ENCODE measurements around the genes TUBGCP4, CKMT1A, ELL3 and MFAP1.

GRCh38 chr15:41554808-41555007, 4.3 kb upstream of the TYRO3 start:
- PRO-cap, 2 experiments: no peak in any of the 2 experiments

DNA sequence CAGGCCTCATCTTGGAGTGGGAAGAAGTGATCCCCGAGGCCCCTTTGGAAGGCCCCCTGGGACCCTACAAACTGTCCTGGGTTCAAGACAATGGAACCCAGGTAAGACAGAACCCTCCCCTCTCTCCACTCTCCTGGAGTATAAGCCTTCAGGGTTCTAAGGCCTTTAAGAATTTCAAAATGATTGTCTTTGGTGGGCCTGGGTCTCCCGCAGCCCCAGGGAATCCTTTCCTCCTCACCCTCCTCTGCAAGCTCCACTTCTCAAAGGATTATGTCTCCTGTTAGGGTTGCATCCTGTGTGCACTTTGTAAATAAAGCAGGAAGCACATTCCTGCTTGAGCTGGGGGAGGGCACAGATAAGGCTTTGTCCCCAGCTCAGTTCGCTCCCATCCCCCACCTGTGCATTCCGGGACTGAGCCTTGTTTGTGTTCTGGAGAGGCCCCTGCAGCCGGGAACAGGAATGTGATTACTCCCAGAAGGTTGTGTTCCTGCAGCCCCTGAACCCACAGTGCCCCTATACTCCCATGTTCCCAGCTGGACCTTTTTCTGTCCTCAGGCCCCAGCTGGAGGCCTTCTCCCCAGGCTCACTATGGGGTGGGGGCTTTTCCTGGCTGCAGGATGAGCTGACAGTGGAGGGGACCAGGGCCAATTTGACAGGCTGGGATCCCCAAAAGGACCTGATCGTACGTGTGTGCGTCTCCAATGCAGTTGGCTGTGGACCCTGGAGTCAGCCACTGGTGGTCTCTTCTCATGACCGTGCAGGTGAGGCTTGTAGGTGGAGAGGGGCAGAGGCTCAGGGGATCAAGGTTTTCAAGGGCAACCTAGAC, 9.5 kb downstream of the TYRO3 start:
- PRO-cap, 2 experiments: no peak in any of the 2 experiments

- PRO-cap, 2 experiments: no peak in any of the 2 experiments
Measured at GRCh38 chr15:41920997-41921628, 27.3 kb upstream of the SPTBN5 start.

- PRO-cap, 2 experiments: no peak in any of the 2 experiments
Measured at GRCh38 chr15:41965794-41966866, 6.2 kb downstream of the EHD4 start.

GRCh38 chr15:41971069-41971915, 1.1 kb downstream of the EHD4 start:
- PRO-cap, 2 experiments: peak in 2 of 2 experiments; most common plus-strand start chr15:41971678 (in 2)

DNA sequence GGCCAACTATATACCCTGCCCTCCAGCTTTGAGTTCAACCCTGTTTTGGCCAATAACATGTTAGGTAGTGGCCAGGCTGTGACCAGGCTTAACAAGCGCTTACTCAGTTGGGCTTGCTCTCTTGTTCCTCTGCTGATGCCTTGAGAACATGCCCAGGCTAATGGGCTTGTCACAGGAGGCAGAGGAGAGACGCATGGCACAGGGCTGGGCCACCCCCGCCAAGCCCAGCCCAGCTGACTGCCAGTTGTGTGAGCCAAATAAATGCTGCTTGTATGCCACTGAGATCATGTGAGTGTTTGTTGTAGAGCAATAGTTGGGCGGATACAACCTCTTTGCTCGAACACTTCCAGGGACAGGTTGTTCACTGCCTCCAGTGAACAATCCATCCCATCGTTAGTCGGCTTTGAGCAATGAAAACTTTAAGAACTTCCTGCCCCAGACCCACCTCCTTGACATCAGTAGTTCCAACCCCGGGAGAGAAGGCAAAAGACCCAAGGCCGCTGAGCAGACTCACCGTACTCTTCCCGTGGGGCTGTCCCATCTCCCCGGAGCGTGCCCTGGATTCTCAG, 4.2 kb downstream of the PLA2G4F start:
- PRO-cap, 2 experiments: no peak in any of the 2 experiments

- PRO-cap, 2 experiments: no peak in any of the 2 experiments
Measured at GRCh38 chr15:42211045-42212065, 3.3 kb upstream of the VPS39 start.

GRCh38 chr15:42302336-42302991, 29.2 kb upstream of the TMEM87A start:
- PRO-cap, 2 experiments: no peak in any of the 2 experiments

- PRO-cap, 2 experiments: no peak in any of the 2 experiments
Measured at GRCh38 chr15:42401987-42403141, 43.1 kb downstream of the CAPN3 start.

DNA sequence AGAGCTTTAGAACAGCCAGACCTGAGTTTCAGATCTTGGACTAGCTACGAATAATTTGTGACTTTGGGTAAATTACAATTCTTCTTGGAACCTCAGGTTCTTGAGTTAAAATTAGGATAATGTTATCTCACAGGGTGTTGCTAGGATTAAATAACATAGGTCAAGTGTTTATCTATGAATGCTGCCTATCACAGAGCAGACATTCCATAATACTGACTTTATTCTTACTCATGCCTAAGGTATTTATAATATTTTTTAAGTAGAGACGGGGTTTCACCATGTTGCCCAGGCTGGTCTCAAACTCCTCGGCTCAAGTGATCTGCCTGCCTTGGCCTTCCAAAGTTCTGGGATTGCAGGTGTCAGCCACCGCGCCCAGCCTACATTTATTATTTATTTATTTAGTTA, 565 bp upstream of the ZNF106 start:
- PRO-cap, 2 experiments: no peak in any of the 2 experiments

GRCh38 chr15:42622250-42622785, 46.9 kb downstream of the STARD9 start:
- PRO-cap, 2 experiments: no peak in any of the 2 experiments

DNA sequence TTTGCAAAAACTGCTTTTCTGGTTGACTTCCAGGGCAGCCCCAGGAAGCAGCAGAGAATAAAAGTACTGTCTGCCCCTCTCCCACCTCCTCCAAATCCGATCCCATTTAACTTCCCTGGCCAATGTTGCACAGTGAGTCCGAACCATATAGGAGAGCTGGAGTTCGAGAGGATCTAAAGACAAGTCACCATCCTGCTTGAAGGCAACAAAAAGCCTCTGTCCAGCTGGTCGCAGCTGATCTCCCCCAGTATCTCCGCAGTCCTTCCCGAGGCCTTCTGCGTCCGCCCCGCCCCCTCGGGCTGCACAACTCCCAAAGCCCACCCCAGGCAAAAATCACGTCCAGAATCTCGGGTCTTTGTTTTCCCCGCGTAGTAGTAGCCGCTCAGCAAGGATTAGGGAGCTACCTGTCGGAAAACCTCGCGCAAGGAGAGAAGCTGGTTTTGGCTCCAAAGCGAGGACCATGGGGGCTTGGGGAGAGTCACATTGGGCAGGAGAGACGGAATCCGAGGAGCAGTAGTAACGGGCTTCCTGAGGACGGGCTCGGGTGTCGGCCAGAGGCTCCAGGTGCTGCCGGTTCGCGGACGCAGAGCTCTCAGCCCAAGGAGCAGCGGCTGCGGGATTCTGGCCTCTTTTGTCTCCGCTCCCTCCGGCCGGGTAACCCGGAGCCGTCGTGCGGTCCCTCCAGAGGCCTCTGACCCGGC, 539 bp downstream of the ZSCAN29 start:
- PRO-cap, 2 experiments: no peak in any of the 2 experiments

DNA sequence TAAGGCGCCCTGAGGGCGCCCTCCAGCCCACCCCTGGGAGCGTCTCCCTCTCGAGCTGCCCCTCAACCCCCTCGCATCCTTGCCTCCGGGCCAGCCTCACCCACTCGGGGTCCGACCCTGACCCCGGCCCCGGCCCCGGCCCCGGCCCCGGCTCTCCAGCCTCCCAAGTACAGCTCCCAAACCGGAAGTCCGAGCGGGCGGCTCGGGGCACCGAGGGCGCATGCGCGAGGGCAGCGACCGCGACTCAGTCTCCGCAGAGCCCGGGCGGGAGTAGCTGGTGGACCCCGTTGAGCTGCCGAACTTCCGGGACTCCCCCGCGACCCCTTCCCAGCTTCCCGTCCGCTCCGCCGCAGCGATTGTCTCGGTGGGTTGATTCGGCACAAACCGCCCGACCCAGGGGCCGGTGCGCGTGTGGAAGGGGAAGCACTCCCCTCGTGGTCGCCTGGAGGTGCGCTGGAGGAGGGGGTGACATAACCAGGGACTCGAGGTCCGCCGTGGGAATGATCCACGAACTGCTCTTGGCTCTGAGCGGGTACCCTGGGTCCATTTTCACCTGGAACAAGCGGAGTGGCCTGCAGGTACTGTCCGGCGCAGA, at the start of gene TUBGCP4:
Gene TUBGCP4, plus strand, starts transcription at position 247 of the 595 bp plus-strand sequence.
- PRO-cap, 2 experiments: peak in 2 of 2 experiments; most common plus-strand start position 247 of the sequence (in 2); most common minus-strand start position 169 of the sequence (in 1)

- PRO-cap, 2 experiments: no peak in any of the 2 experiments
Measured at GRCh38 chr15:43521824-43522846, 4.7 kb downstream of the MAP1A start.

DNA sequence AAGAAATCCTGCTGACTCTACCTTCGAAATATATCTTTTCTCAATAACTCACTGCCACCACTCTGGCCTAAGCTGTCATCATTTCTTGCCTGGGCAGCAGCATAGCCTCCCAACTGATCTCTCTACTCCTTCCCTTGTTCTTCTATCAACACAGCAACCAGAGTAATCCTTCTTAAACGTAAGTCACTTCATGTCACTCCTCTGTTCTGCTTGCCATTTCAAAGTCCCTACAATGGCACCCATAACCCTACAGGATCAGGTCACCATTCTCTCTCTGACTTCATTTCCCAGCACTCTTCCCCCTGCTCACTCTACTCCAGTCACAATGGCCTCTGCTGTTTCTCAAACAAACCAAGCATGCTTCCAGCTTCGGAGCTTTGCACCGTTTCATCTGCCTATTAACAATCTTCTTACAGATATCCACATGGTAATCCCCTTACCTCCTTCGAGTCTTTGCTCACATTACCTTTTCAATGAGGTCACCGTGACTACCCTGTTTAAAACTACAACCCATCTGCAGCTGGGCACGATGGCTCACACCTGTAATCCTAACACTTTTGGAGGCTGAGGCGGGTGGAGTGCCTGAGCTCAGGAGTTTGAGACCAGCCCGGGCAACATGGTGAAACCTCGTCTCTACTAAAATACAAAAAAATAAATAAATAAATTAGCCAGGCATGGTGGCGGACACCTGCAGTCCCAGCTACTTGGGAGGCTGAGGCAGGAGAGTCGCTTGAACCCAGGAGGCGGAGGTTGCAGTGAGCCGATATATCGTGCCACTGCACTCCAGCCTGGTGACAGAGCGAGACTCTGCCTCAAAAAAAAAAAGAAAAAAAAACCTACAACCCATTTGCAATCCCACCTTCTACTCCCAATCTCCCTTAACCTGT, 14.8 kb upstream of the STRC start:
- PRO-cap, 2 experiments: no peak in any of the 2 experiments

DNA sequence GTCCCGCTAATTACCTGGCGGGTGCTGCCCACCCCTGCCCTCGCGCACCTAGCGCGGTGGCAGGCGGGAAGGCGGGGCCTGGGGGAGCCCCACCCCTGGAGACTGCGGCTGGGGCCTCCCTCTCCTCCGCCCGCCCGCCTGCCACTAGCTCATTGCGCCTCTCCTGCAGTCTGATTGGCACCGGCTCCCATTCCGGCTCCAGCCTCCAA, at the start of gene CKMT1A:
Gene CKMT1A, plus strand, starts transcription at position 152 of the 209 bp plus-strand sequence.
- PRO-cap, 2 experiments: no peak in any of the 2 experiments

- PRO-cap, 2 experiments: no peak in any of the 2 experiments
Measured at GRCh38 chr15:43773867-43775131, 2.5 kb downstream of the ELL3 start.

GRCh38 chr15:43776788-43777914, at the start of gene ELL3:
Gene ELL3, minus strand, starts transcription at chr15:43776966.
- PRO-cap, 2 experiments: peak in 2 of 2 experiments; most common plus-strand start chr15:43777176 (in 2); most common minus-strand start chr15:43776966 (in 2)

GRCh38 chr15:43814290-43814807, 10.1 kb downstream of the MFAP1 start:
- PRO-cap, 2 experiments: no peak in any of the 2 experiments

DNA sequence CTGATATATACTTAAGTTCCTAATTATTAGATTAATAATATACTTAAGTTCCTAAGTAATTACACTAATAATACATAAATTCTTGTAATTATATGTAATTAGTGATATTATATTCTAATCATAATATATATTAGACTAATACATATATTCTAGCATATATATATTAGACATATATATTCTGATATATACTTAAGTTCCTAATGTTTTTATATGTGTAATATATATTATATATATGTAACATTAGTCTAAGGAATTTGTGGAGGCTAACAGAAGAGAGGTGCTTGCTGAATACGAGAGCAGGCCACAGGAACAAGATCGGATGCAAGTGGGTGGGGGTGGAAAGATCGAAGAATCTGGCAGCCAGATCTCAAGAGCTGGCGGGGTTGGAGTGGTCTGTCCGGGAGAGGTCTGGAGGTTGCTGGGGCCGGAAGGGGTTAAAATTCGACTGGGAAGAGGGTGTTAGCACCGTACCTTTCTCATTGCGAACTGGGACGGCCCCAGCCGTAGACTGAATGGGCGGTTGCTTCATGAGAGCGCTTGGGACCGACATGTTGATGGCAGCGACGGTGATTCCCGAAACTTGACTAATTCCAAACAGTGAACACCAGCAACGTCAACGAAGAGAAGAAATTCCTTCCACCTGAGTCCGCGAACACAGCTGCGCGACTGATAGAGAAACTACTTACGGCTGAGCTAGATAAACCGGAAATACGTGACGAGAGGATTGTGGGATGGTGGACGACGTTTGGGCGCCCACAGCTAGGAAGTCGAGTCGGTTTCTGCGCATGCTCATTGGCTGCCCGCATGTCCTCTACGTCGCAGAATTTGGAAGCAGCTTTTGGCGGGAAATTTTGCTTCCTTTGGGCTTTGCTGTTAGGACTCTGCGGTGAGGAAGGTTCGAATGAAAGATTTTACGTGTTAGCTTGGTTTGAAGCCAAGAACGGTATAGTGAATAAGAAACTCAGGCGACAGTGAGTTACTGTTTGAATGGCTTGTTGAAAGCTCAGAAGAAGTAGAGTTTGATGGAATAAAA, at the start of gene MFAP1:
Gene MFAP1, minus strand, starts transcription at position 671 of the 1,033 bp plus-strand sequence.
- PRO-cap, 2 experiments: peak in 2 of 2 experiments; most common minus-strand start position 586 of the sequence (in 2)

All from Colon Carcinoma Metastatic in the Lung (tissue), 2 donors.